CMK (cell line): ENCODE measurements around the genes SLC25A3, ANKS1B, SCYL2 and SLC17A8.

DNA sequence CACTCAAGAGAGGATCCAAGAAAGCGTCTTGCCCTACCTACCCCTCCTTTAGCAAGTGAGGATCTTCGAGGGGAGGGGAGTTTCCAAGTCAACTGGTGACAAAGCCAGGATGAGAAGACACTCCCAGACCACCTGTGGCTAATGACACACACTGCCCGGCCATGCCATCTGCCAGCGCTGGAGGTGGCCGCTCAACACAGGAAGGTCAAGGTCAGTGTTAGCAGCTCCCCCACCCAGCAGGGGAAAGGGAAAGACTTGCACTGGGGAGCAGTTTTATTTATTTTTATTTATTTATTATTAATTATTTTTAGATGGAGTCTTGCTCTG, 41.3 kb downstream of the ELK3 start:
- RRBS: no CpG with 5 or more reads among the region's 5 CpGs

- RRBS: no CpG with 5 or more reads among the region's 3 CpGs
Measured at GRCh38 chr12:97143037-97143336, 235.9 kb downstream of the NEDD1 start.

DNA sequence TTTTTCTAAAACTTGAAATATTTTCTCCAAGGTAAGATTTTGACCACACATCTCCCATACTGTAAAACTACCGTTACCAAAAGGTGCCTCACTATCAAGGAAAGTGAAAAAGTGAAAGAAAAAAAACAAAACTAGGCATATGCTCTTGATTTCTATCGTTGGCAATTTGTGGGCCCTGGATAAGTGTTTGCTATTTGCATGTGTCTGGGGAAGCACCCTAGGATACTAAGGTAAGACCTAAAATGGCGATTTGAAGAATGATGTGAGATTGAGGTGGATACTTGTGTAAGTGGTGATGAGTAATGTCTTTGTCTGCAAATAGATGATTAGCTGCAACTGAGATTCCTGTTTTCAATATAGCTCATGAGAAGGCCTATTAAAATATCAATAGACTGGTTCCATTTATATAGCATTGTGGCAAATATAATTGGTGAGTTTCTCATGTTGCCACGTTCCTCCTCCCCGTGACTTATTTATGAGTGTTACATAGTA, 261.7 kb downstream of the NEDD1 start:
- RRBS: no CpG with 5 or more reads among the region's 5 CpGs

DNA sequence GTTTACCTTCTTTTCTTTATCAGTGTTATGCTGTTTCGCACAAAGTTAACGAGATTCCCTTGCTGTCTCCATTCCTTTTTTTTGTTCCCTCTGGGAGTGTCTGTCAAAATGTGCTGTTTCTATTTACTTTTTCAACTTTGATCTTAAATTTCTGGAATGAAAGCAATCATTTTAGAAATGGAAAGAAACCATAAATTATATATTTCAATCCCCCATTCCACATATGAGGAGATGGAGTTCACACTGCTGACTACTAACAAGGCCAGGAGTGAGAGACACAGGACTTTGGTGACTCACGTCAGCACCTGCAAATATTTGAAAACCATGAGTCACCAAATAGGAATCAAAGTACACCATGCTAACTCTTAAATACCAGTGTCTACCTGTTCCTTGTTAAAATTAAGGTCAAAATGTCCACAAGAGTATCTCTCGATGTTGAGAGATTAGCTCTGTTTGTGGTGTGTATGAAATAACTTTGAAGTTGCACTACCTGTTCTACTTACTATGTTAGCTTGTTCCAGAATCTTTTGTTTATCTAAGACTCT, 661.5 kb downstream of the NEDD1 start:
- RRBS: no CpG with 5 or more reads among the region's 4 CpGs

DNA sequence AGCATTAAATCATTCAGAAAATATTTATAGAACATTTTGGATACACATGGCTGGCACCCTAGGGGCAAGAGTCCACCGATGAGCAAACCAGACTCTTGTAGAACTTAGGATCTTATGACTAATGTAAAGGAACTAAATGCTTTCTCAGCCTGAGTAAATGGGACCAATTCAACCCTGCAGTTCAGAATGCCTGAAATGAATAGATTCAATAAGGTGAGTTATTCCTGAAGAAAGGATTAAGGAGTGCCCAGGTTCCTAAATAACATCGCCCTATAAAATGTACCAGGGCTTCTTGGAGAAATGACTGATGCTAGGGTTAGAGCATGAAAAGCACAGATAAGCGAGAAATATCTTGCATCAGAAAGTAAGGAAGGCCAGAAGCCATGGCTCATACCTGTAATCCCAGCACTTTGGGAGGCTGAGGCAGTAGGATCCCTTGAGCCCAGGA, 19.1 kb upstream of the SLC25A3 start:
- RRBS: no CpG with 5 or more reads among the region's 3 CpGs

GRCh38 chr12:98593568-98594670, at the start of gene SLC25A3:
Gene SLC25A3, plus strand, starts transcription at chr12:98593686.
- RRBS: 1% methylated on average over 15 of the region's 80 CpGs

DNA sequence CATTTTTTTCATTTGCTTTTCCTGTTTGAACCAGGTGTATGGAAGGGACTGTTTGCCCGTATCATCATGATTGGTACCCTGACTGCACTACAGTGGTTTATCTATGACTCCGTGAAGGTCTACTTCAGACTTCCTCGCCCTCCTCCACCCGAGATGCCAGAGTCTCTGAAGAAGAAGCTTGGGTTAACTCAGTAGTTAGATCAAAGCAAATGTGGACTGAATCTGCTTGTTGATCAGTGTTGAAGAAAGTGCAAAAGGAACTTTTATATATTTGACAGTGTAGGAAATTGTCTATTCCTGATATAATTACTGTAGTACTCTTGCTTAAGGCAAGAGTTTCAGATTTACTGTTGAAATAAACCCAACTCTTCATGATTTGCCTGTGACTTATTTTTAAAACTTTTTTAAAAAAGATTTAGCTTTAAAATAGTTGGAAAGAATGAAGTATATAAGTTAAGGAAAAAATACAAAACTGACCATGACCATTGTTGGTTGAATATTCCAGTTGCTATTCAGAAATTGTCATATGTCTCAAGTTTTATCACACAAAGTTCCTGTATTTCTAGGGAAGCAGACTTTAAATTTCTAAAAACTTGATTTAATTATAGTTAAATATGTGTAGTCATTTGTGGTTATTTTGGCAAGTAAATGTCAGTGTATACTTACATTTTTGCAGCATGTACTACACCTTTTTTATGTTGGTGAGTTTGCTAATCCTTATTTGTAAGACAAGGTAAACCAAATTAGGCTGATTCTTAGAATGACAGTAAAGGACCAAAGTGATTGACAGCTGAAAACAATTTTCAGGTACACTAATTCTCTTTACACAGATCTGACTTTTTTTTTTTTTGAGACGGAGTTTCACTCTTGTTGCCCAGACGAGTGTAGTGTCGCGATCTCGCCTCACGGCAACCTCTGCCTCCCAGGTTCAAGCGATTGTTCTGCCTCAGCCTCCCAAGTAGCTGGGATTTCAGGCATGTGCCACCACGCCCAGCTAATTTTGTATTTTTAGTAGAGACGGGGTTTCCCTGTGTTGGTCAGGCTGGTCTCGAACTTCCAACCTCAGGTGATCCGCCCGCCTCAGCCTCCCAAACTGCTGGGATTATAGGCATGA, 8.2 kb downstream of the SLC25A3 start:
- RRBS: no CpG with 5 or more reads among the region's 16 CpGs

DNA sequence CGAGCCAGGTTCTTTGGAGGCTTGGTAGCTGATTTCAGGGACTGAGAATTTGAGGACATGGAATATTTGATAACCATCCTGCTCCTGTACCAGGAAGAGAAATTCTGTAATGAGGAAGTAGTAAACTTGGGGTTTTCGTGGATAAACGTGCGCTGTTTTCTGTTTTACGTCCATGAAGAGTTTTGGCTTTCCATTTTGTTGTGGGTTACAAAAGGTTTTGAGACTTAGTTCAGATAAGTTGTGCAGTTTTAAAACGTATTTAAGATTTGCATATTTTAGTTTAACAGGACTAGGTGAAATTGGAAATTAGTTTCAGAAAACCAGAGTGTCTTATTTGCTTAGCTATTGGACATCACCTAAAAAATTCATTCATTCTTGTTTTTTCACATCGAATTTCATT, 773 bp downstream of the APAF1 start:
- RRBS: no CpG with 5 or more reads among the region's 7 CpGs

GRCh38 chr12:98646332-98646746, 1.2 kb downstream of the APAF1 start:
- RRBS: no CpG with 5 or more reads among the region's 5 CpGs

- RRBS: no CpG with 5 or more reads among the region's 108 CpGs
Measured at GRCh38 chr12:99984157-99985332, at the start of gene ANKS1B. Gene ANKS1B, minus strand, starts transcription at chr12:99984936.

- RRBS: no CpG with 5 or more reads among the region's 13 CpGs
Measured at GRCh38 chr12:100107384-100108104, 35.1 kb downstream of the BLTP3B start.

DNA sequence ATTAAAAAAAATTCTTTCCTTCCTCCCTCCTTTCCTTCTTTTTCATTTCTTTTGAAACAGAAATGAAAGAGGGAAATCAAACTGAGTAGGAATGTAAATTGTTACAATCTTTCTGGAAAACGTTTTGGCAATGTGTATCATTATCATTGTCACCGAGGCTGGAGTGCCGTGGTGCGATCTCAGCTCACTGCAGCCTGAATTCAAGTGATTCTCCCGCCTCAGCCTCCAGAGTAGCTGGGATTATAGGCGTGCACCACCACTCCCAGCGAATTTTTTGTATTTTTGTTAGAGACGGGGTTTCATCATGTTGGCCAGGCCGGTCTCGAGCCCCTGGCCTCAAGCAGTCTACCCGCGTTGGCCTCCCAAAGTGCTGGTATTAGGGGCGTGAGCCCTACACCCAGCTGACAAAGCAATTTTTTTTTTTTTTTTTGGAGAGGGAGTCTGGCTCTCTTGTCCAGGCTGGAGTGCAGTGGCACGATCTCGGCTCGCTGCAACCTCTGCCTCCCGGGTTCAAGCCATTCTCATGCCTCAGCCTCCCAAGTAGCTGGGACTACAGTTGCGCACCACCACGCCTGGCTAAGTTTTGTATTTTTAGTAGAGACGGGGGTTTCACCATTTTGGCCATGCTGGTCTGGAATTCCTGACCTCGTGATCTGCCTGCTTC, 1.0 kb downstream of the ACTR6 start:
- RRBS: no CpG with 5 or more reads among the region's 21 CpGs

GRCh38 chr12:100266526-100267763, at the start of gene SCYL2:
Gene SCYL2, plus strand, starts transcription at chr12:100267177.
- RRBS: 1% methylated on average over 38 of the region's 85 CpGs

- RRBS: no CpG with 5 or more reads among the region's 16 CpGs
Measured at GRCh38 chr12:100356747-100357478, at the start of gene SLC17A8. Gene SLC17A8, plus strand, starts transcription at chr12:100357074.

DNA sequence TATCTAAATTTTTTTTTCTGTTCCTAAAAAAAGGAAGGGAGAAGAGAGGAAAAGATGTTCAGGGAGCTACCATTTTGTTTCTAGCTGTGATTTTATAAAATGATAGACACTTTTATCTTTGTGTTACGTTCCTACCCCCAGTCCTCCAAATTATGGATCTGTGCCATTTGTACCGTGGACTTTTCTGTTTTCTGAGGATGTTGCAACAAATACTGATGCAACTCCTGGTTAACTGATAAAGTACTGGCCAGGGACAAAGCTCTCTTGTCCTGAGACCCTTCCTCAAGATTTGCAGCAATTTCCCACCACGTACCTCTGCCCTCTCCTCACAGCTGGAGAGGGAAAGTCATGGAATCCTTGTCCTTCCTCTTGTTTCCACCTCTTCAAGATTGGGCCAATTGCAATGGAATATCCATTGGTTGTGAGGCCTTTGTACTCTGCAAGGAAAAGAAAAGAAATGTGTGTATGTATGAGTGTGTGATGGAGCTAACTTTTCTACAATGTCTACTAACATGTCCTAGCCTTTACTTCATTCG, 1.6 kb downstream of the NR1H4 start:
- RRBS: no CpG with 5 or more reads among the region's 4 CpGs

DNA sequence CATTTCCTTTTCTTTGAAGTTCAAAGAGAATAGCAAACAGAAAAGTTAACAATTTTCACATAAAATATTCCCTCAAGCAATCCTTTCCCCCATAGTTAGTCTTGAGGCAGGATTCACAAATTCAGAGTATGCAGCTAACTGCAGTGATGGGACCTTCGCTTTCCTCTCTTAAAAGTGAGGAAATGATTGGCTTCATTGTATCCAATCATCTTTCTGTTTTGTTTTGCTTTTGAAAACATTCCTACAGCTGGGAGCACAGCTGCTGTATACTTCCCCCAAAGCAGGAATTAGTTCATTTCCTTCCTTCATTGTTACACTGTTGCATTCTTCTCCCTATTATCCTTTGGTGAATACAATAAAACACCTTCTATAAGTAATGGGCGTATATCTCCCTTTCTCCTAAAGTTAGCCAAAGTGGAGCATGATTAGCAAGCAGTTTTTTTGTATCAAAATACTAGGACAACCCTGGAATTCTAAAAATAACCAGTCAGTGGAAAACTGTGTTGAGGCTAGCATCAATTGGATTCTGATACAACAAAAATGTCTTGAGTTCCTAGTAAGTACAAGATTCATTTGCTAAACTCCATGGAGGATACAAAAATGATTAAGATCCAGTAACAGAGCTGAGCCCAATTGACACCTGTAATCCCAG, 9.3 kb upstream of the GAS2L3 start:
- RRBS: no CpG with 5 or more reads among the region's 2 CpGs

- RRBS: under 1% methylated on average over 8 of the region's 27 CpGs
Measured at GRCh38 chr12:101697237-101697547, 248 bp upstream of the CHPT1 start.

DNA sequence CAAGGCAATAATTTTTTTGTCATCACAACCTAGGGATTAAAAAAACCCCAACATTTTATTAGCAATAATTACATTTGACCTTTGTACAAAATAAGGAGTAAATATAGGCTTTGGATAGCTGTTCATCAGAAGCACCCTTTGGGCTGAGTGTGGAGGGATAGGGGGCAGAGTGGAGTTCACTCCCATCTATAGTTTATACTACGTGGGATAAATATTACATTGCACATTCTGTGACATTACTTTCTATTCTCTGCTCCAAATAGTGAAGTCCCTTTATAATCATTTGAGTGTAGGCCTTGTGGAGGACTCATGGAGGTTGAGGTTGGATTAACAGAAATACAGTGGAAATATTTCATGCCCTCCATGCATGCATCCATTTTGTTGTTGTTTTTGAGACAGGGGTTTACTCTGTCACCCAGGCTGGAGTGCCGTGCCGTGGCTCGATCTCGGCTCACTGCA, 1.3 kb downstream of the CHPT1 start:
- RRBS: no CpG with 5 or more reads among the region's 5 CpGs

DNA sequence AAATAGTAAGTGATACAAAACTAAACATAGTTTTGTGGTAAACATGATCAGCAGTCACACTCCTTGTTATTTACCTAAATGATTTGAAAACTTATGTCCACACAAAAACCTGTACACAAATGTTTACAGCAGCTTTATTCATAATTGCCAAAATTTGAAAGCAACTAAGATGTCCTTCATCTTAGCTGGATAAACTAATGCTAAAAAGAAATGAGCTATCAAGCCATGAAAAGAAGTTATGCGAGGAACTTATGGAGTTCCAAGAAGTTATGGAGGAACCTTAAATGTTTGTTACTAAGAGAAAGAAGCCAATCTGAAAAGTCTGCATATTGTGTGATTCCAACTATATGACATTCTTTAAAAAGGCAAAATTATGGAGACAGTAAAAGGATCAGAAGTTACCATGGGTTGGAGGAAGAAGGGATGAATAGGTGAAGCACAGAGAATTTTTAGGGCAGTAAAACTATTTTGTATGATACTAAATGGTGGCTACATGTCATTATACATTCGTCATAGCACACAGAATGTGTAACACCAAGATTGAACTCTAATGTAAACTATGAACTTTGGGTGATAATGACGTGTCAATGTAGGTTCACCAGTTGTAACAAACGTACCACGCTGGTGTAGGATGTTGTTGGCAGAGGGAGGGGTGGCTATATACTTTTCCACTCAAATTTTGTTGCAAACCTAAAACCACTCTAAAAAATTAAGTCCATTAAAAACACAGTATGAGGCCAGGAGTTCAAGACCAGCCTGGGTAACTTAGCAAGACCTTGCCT, 20.5 kb downstream of the CHPT1 start:
- RRBS: no CpG with 5 or more reads among the region's 5 CpGs

DNA sequence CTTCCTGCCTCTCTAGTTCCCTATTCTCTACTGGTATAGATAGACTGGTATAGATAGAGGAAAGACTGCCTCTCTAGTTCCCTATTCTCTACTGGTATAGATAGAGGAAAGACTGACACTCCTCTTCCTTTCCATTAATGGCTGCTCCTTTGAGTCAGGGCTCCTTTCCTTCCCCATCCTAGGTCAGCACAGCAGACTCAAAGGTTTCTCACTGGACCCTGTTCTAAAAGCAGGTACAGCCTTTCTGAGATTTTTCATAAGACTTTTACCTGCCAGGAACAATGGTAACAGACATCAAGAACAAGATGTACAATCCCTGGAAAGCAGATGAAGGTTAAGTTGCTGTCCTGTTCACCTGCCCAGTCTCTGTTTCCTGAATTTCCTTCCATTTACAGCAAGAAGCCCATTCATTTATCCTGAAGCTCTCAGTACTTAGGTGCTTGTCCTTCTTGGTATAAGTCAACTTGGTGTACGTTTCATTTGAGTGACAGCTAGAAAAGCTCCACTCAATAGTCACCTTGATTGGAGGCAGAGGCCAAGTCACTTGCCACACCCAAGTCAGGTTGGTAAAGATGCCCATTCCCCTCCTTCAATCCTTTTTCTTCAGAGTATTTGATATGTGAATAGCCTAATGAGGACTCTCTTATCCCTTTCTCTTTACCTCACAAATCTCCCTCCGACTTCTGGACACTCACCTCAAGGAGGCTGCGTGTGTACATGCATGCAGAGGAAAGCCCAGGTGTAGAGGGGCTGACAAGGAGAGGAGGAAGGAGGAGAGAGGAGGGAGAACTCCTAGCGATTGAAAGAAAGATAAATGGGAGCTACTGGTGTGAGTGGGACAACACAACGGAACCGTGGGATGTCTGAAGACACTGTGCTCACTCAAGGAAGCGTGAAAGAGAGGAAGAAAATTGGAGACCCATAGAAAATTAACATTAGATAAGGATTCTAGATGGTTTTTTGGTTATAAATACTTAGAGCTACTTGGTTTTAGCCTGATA, 8.9 kb upstream of the SYCP3 start:
- RRBS: no CpG with 5 or more reads among the region's 7 CpGs